Tibial artery (tissue), 1 donor: Measurements from ENCODE around the genes OR4D6, OR4D10, OOSP4A, MS4A2, MS4A15, ZP1 and PRPF19.

DNA sequence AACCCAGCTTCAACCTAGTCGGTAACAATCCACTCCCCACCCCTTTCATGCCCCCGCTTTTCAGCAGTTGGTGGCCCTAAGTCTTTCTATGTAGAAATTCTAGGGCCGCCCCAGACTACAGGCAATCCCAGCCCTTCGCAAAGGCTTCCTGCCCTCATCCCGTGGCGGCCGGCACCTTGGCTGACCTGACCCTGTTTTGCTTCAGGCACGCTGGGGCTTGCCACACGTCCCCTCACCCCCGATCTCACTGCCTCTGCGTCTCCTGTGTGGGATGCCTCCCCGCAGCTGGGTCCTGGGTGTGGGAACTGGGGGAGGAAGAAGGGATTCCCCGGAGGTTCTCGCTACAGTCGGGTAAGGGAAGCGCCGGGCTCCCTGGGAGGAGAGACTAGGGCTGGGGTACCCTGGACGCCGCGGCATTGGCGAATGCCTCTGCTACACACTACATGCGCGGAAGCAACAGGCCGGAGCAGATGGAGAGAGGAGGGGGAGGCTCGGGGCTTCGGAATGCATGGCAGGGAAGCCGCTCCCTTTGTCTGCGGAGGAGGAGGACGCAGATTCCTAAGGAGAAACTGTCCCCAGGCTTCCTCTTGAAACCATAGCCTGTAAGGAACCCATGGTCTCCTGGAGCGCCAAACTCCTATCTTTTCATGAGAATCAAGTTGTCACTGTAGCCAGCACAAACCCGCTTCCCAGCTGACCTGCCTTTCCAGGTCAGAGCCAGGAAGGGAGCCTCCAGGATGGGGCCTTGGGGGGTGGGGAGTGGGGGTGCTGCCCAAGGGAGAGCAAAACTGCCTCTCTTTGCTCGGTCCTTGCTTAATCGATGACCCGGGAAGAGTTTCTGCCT lies 1.3 kb downstream of the DTX4 start:
- PRO-cap: no peak

- PRO-cap: no peak
Measured at GRCh38 chr11:59190784-59191394, 19.0 kb downstream of the DTX4 start.

DNA sequence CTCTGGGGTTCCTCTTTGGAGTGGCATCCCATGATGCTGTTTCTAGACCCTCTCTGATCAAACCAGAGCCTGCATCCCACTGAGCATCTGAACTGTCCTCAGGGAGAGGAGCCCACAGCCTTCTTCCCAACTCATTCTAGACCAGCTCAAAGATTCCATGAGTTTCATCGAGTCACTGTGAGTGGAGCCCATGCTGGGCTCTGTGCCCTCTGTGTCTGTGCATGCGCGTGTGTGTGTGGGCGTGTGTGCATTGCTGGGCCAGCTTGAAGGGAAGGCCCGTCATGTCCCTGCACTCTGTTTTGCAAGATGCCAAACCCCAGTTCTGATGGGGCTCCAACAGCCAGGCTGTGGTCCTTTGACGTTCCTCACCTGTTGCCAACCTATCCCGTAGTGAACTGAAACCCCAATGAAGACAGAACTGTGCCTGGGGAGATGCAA lies 7.1 kb downstream of the MPEG1 start:
- PRO-cap: no peak

DNA sequence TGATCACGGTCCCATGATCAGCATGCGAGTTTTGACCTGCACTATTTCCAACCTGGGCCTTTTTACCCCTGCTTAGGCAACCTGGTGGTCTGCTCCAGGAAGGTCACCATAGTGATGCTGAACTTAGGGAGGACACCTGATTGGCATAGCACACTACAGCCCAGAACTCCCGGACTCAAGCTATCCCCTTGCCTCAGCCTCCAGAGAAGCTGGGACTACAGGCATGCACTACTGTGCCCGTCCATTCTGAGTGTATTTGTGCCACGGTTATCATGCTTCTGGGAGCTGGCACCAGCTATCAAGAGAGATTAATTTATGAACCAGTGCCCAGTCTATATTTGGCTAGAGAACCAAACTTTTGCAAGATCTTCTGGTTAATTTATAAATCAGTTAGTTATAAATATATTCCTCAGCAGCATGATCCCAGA lies 67.6 kb upstream of the OR5AN1 start:
- PRO-cap: no peak

DNA sequence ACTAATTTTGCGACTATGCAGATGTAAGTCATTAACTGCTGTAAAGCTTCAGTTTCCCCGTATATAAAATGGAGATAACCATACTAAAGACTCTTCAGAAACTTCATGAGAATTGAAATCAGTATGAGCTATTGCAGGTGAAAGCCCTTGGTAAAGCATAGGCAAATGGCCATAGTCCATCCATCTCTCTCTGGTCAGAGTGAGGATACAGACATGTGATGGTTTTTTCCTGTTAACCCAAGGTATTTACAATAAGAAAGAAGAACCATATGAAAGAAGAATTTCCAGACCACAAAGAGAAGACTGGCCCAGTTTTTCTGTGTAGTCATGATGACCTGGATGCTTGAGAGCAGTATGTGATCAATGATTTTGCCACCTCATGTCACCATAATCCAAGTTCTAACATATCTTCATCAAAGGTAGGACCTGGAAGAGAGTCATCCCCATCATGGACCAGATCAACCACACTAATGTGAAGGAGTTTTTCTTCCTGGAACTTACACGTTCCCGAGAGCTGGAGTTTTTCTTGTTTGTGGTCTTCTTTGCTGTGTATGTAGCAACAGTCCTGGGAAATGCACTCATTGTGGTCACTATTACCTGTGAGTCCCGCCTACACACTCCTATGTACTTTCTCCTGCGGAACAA lies at the start of gene OR4D6:
Gene OR4D6 (plus strand): TSS at position 449 of the 645 bp plus-strand sequence.
- PRO-cap: no peak

DNA sequence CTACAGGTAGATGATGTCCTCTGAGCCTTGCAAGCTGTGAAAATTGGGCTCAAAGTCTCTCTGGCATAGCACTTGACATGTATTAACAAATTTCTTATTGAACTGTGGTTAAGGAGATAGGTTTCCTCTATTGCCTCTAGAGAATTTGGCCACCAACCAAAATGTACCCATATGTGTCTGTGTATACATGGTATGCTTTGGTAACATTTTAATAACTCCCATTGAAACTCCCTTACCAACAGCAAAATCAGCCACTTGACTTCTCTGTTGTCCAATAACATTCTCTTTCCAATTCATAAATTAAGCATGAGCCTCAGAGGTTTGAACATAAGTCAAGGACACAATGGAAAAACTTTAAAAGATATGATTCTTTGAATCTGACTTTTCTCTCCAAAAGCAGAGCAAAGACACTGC lies at the start of gene OR4D10:
Gene OR4D10 (plus strand): TSS at position 218 of the 414 bp plus-strand sequence.
- PRO-cap: no peak

DNA sequence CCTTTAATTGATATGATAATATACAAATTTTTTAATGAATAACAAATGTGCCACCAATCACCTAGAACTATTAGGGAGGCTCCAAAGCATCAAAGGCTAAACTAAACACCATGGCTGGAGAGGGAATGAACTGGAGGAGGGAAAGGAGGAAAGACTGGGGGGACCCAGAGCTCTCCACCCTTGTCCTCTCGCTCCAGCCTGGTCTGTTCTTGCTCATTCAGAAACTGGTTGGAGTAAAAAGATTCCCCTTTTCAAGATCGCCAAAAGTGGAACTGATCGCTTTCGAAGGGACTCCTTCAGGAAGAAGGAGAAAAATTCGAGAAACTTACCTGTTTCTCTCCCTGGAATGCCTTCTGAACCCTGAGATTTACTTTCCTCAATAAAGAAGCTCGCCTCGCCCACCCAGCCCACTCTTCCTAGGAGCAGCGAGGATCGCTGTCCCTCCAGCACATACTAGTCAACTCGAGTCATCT lies 46.9 kb downstream of the OR4D9 start:
- PRO-cap: no peak

DNA sequence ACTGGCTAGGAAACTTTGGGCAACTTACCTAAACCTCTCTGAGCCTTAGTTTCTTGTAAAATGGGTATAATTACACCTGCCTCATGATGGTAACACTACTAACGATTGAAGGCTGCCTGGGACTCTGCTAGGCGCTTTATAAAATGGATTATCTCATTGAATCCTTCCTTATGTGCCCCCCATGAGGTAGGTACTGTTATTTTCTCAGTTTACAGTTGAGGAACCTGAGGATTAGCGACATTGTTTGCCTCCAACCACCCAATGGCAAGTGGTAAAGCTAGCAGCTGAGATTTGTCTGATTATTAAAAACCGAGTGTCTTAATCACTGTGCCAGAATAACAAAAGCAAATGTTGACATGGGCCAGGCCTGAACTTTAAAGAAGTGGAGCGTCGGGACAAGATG lies 1.3 kb upstream of the PATL1 start:
- PRO-cap: no peak

GRCh38 chr11:59815836-59816467 lies 5.4 kb upstream of the MRPL16 start:
- PRO-cap: no peak

DNA sequence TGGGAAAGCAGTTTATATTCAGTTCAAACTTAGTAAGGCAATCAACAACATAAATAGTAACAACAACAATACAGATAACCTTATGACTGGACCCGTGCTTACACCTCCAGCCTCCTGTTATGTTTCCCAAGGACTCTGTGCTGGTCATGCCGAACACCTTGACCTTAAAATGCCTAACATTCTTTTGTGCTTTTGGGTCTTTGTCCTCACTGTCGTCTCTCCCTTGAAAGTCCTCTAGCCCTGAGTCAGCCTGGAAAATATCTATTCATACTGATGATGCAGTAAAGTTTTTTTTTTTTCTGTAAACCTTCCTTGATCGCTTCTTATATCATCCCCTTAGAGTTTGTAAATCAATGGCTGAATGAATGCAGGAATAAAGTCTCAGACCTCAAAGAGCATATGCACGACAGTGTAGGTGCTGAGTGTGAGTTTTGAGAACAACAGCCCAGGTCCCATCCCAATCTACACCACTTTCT lies 8.9 kb downstream of the TCN1 start:
- PRO-cap: no peak

DNA sequence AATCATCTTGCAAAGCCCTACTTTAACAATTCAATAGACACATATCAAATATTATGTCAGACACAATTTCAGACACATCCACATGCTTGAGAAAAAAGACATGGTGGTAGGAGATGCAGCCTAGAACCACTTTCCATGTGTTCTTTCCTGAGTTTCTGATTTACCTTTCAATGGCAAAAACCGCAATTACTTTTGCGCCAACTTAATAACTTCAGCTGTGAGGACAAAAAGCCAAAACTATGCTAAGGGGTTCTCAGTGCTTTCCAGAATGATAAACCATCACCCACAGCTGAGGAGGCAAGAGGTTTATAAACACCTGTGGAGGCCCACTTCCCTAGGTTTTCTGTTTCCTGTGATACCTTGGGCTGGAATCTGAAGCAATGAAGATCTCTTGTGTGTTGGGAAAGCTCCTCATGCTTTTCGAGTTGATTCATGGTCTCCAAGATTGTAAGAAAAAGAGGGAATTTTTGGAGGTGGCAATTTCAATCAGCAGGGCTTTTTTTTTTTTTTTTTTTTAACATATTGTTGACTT lies at the start of gene OOSP4A:
Gene OOSP4A (plus strand): TSS at position 381 of the 532 bp plus-strand sequence.
- PRO-cap: no peak

DNA sequence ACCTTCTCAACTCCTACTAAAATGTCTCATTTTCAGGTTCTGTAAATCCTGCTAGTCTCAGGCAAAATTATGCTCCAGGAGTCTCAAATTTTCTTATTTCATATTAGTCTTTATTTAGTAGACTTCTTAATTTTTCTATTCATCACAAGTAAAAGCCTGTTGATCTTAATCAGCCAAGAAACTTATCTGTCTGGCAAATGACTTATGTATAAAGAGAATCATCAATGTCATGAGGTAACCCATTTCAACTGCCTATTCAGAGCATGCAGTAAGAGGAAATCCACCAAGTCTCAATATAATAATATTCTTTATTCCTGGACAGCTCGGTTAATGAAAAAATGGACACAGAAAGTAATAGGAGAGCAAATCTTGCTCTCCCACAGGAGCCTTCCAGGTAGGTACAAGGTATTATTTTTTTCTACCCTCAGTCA lies at the start of gene MS4A2:
Gene MS4A2 (plus strand): TSS at position 237 of the 431 bp plus-strand sequence.
- PRO-cap: no peak

- PRO-cap: no peak
Measured at GRCh38 chr11:60381571-60382572, 3.5 kb downstream of the MS4A7 start.

- PRO-cap: no peak
Measured at GRCh38 chr11:60476977-60477581, 15.5 kb upstream of the MS4A12 start.

DNA sequence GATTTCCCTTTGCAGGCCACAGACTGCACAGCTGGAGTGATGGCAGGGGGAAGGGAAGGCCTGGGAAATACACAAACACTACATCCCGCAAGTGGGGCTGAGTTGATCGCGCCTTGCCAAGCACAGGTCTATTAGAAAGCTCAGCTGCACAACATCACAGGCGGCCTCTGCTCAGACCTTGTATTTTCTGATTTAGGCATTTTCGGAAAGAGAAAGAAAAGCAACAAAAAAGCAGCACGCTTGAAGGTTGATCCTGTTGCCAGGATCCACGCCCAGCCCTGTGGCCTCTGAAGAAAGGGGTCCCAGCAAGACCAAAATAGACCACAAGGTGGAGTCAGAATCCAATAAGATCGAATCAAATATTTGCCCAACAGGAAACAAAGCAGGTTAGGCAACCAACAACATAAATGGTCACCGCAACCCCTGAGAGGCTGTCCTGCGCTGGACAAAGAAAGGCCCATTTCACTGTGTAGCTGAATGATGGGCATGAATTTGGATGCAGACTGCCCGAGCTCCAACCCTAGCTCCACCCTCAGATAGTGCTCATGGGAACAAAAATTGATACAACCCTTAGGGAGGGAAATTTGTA lies 1.8 kb downstream of the MS4A8 start:
- PRO-cap: no peak

DNA sequence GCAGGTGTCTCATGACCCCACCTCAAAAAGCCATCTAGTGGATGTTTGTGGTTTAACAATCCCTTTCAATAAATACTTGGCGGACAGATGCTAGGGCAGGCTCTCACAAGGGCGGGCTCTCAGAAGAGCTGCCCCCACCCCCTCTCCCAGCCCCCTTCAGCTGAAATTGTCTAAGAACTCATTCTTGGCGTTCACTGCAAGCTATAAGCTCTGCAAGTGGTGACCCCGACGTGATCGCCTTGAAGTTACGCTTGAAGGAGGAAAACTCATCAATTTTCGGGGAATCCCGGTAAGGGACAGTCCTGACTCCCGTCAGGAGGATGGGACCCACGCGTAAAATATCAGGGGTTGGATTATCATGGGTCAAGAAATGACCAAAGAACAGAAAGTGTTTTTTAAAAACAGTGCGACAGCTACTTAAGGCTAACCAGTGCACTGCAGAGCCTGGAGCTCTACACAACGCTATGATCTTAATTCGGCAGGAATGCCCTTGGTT lies at the start of gene MS4A15:
Gene MS4A15 (plus strand): TSS at position 98 of the 496 bp plus-strand sequence.
- PRO-cap: no peak

GRCh38 chr11:60843077-60843727 lies 1.3 kb downstream of the CCDC86 start:
- PRO-cap: no peak

GRCh38 chr11:60867316-60867823 lies at the start of gene ZP1:
ZP1 (plus strand) TSS chr11:60867542.
- PRO-cap: no peak

- PRO-cap: no peak
Measured at GRCh38 chr11:60878562-60878773, 11.1 kb downstream of the ZP1 start.

DNA sequence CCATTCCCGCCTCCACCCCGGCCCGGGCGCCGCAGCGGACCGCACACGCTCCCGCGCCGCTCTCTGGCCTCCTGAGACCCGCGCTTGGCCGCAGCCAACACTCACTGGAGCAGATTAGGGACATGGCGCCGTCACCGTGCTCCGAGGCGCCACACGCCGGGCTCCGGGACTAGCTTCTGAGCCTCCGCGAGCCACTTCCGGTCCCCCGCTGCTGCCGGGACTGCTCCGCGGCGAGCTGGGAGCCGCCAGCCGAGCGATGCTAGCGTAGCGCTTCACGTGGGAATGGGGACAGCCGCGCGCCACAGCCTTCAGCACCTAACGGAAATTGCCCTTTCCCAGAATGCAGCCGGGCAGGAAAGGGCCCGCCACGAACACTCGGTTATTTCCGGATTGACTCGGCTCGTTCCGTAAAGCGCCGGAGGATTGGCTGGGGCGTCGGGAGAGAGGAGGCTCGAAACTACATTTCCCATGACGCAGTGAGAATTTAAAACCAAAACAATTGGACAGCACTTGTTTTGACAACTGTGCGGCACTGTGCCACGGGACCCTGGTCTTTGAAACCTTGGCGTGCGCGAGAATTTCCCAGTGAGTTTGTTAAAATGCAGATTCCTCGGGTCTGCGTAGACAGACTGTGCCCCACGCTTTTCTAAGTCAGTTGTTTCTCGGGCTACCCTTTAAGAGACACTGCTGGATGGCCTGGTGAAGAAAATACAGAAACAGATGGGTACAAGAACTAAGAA lies at the start of gene PRPF19:
Gene PRPF19 (minus strand): TSS at position 327 of the 740 bp plus-strand sequence.
- PRO-cap: bidirectional peak, plus-strand start at position 410 of the sequence, minus-strand start at position 327 of the sequence